A375 (cell line): ENCODE measurements around the genes AMFR and MT1A.

GRCh38 chr16:53781143-53781524 is 77.2 kb downstream of the FTO start:
- RAMPAGE, long total RNA = no peak

GRCh38 chr16:53949566-53950426 is 245.8 kb downstream of the FTO start:
- RAMPAGE, long total RNA = no peak

DNA sequence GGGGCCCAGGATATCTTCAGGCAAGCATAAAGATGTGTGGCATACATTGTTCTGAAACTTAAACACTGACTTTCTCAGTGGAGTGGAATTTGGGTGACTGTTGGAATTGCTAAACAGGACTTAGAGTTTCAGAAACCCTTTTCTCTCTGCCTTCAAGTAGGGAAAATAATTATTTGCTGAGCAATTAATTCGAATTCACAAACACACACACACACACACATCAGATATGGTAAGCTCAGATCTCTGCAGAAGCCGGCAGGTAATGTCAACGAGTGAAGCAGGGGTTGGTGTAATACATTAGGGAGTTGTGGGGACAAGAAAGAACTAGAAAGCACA is 279.4 kb downstream of the FTO start:
- RAMPAGE, long total RNA = no peak

- RAMPAGE, long total RNA = no peak
Measured at GRCh38 chr16:54063209-54064046, 223.2 kb downstream of the IRX3 start.

DNA sequence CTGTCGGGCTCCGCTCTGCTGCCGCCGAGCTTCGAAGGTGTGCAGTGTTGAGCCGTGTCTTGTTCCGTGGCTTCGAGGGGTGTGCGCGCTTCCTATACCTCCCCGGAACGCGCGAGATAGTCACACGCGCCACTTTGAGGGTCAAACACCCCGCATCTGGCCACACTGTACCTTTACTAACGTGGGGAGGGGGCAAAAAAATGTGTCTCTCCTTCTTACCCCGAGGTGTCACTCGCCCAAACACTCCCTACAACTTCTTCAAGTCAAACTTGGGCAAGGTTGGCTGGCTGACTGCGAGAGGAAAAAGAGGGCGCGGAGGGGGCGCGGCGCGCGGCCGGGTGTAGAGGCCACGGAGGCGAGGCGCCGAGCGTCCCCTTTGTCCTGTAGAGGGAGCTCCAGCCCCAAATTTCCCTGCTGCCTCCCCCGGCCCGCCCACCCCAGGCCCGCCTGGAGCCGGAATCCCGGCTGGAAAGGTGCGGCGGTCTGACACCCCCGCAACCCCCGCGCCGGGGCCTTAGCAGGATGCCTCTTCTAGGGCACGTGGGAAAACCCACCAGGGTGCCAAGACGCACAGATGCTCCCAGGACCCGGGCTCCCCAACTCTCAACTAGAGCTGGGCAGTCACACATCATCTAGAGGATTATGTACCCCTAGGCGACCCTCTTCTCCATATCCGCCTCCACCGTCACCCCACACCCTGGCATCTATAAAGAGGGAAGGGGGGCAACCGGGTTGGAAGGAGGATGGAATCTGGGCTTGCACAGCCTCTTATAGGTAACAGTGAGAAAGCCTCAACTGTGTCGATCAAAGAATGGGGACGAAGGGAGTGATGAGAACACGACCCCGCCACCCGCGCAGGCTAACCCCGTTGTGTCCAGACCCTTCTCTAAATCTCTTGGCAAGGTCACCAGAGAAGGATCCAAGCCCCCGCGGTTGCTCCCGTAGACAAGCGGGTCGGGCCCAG is 4.2 kb downstream of the IRX3 start:
- RAMPAGE, long total RNA = no peak

DNA sequence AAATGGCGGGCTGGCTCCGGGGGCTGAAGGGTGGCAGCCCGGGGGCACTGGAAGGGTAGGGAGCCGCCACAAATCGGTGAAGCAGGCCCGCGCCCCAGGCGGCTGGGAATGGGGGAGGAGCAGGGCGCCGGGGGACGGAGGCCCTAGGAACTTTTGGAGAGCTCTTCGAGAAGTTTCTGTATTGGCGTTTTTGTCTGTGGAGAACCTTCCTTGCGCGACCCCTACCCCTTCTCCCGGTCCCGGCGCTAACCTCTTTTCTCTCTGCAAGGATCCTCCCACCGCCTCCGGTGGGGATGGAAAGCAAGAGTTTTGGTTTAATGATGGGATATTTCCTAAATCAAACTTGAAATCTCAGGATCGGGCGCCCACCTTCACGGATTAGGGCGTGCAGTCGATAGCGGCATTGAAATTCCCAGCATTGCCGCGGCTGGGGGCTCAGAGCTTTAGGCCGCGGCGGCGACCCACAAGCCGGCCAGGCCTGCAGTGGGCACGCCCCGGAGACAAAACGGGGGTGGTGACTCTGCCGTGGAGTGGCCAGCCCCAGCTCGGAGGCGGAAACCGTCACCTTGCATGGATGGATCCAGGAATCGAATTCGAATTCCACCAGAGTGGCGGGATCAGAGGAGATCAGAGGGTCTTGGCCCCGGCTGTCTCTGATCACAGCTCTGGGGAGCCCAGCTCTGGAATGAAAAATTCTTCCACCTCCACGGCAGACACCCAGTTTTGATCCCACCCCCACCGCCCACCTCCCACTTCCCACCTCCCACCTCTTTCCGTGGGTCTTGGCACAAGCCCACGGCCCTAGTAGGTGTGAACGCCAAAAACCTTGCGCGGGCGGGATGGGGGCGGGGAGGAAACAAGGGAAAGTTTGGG is 1.0 kb upstream of the IRX3 start:
- RAMPAGE, long total RNA = no peak

GRCh38 chr16:54373615-54374374 is 87.2 kb upstream of the IRX3 start:
- RAMPAGE, long total RNA = no peak

DNA sequence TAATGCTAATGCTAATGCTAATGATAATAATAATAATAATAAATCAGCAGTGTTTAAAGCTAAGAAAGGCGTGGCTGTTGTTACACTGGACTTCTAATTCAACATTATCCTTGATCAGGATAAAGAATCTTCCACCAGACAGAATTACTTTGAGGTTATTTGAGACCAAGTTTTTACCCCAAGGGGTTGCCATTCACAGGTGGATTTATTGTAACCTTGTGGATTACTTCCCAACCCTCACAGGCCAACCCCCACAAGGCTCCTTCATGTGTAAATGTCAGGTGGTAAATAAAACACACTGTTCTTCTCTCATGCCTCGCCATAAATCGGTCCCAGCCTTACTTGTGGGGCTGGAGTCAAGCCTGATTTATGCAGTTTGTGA is 98.5 kb upstream of the IRX3 start:
- RAMPAGE, long total RNA = no peak

DNA sequence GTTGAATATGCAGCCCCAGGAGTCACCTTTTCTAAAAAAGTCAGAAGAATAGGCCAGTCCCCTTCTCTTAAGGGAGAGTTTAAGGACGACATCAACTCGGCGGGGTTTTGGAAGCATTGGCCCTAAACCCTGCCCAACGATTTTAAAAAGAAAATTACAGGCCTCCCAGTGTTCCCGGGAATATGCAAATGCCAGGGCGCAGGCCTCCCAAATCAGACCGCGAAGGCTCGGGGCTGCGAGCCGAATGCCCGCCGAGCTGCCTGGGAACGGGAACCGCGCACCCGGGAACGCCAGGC is 5.5 kb downstream of the IRX5 start:
- RAMPAGE, long total RNA = no peak

DNA sequence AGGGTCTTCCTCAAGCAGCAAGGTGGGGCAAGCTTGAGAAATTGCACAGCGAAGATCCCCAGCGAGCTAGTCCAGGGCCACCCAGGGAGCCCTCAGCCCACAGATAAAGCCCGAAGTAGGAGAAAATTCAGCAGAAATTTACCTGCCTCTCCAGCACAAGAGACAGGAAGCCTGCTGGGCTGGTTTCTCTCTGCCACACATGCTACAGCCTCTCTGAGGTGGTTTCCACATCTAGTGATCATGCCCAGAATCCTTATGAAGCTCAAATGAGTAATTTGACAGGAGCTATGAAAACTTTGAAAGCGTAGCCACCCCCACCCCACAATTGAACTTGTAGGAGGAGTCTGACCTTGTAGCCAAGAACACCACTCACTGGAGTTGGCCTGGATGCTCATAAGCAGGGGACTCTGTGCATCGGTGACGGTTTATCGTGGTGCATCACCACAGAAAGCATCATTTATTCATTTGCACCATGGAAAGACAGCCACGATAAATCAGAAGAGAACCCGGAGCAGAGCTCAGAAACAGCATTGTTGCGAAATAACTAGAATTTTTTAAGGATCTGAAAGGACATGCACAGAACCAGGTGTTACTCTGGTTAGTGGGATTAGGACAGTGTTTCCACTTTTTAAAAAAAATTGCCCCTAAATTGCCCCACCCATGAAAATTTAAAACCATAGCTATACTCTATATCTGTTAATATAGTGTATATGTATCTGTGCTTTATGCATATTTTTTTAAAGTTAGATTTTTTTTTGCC is 44.5 kb upstream of the IRX6 start:
- RAMPAGE, long total RNA = no peak

- RAMPAGE, long total RNA = no peak
Measured at GRCh38 chr16:55324272-55325098, 482 bp downstream of the IRX6 start.

GRCh38 chr16:55502646-55503424 is 6.0 kb upstream of the LPCAT2 start:
- RAMPAGE, long total RNA = no peak

DNA sequence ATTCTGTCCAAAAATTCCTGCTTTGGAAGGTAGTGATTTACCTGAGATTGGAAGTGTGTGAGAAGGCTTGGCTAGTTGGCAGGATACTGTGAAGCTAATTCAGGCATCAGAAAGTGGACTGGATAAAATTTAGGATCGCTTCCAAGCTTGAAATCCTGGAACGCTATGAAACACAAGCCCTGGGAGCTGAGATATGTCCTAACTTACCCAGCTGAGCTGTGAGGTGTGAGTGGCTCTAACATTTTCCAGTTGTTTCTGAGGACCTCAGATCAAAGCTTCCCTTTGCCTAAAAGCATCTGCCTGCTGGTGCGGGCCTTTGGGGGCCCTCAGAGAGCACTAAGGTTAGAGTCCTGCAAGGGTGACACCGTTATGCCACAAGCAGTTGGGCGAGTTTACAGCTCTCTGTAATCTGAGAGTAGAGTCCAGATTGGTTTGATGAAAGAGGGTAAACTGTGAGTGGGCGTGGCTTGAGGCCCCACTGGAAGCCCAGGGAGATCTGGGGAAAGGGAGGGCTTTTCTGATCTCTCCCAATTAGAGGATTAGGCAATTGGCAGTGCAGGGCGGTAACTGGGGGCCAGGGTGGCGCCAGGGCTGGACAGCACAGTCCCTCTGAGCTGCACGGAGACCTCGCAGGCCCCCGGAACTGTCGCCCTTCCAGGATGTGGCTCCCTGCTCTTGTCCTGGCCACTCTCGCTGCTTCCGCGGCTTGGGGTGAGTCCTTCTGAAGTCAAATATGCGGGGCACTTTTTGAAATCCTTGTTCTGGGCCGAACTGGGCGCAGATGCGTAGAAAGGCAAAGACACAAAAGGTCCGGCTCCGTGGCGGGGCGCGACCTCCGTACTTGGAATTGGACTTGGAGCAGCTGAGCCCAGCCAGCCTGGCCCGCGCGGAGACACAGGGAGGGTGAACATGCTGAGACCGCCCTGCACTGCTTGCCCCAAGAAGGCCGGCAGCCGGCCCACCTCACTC is 72.6 kb downstream of the CES1 start:
- RAMPAGE, long total RNA = no peak

DNA sequence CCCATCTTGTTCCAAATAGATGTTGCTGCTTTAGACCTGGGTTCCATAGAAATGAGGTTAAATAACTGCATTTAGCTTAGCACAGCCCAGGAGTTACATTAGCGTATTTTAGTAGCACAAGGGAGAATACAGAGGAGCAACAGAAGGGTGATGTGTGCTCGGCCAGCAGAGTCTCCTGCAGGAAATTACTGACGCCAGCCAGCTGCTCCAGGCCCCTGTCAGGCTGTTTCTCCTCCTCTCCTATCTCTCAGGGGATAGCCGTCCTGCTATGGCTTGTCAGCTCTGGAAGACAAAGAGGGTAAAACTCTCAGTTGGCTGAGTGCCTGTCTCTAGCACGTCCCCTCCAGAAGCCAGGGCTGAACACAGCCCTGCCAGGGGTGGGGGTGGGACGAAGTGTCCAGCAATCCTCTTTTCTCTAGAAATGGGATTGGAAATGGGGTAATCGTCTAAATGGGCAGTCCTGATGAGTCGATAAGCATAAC is 89.2 kb upstream of the GNAO1 start:
- RAMPAGE, long total RNA = no peak

DNA sequence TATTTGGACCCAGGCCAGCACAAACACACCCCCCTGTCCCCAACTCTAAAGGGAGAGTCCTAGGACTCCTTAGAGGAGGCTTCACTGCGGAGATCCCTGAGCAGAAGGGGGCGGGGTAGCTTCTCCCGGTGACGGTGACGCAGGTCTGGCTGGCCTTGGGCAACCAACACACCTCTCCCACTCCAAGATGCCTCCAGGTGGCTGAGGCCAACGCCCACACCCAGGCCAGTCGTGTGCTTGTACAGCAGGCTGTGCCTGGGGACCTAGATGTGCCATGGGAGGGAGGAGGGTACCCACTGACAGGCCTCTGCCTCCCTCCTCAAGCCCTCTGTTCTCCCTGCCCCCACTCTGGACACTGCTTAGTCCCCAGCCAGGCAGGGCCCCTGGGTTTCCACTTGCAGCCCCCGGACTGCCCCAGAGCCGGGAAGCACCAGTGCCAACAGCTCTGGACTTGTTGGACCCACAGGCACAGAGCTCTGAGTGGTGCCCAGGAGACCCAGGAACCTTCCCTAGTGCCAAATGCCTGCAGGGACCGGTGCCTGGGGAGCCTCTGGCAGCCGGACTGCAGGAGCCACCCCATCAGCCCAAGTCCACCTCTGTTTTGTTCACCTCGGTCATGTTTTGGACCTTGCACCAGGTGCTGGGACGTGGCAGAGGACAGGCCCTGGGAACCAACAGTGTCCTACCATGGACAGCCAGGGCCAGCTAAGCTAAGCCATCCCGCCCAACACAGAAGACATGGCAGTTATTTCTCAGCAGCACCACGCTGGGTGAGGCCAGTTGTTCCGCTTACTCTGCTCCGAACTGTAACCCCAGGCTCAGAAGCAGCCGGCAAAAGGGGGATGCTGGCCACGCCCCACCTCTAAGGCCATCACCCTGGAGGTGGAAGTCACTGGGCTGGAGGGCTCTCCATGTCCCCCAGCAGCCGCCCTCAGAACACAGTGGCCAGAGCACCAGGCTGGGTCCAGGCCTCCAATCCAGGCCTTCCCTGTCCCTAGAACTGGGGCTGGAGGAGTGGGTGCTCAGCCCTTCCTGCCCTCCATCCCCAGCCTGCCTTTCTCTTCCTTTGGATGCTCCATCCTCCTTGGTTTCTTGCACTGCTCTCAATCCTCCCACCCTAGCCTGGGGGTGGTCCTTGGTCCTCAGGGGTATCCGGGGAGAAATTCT is 79.9 kb downstream of the AMFR start:
- RAMPAGE, long total RNA = no peak

GRCh38 chr16:56370429-56371348 is 54.7 kb downstream of the AMFR start:
- RAMPAGE, long total RNA = no peak

- RAMPAGE, long total RNA = no peak
Measured at GRCh38 chr16:56402786-56403244, 22.5 kb downstream of the AMFR start.

DNA sequence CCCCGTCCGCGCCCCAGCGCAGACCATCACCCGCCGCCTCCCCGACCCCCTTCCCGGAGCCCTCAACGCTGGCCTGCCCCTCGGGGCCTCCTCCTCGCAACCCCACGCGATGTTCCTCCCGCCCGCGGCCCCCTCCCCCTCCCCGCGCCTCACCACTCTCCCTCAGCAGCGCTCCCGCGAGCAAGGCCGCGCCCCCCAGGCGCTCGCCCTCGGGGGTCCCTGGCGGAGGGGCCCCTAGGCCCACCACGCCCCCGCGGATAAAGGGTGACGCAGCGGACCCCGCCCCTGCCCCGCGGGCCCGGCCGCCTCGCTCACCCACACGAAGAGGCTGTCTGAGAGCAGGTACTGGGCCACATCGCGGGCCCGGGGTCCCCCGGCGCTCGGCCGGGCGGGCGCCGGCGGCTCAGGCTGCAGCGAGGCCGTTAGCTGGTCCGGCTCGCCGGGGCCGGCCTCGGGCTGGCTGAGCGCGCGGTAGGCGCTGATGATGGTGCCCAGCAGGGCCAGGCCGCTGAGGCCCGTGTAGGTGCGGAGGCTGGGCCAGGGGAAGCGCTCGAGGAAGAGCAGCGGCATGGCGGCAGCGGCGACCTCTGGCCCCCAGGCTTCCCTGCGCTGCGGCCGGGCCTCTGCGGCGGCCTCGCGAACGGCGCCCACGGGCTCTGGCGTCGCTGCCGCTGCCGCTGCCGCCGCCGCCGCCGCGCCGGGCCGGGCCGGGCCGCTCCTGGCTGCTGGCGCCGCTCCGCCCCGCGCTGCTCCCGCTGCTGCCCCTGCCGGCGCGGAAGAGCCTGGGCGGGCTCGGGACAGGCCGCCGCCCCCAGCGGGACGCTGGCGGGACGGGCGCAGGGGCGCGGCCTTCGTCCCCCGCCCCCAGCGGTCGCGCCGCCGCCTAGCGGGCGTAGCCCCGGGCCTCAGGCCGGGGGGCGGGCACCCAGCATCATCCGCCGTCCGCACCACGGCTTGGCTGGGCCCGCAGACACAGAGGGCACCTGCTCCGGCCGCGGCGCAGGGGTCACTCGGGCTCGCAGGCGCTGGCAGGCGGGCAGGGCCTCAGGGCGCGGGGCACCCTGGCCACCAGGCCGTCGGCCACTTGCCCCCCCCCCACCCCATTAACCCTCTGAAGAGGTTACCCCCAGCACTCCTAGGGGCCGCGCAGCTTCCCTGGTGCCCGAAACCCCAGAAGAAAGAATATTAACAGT is at the start of gene AMFR:
Gene AMFR (minus strand): TSS at position 788 of the 1,193 bp plus-strand sequence.
- RAMPAGE, long total RNA = no peak

DNA sequence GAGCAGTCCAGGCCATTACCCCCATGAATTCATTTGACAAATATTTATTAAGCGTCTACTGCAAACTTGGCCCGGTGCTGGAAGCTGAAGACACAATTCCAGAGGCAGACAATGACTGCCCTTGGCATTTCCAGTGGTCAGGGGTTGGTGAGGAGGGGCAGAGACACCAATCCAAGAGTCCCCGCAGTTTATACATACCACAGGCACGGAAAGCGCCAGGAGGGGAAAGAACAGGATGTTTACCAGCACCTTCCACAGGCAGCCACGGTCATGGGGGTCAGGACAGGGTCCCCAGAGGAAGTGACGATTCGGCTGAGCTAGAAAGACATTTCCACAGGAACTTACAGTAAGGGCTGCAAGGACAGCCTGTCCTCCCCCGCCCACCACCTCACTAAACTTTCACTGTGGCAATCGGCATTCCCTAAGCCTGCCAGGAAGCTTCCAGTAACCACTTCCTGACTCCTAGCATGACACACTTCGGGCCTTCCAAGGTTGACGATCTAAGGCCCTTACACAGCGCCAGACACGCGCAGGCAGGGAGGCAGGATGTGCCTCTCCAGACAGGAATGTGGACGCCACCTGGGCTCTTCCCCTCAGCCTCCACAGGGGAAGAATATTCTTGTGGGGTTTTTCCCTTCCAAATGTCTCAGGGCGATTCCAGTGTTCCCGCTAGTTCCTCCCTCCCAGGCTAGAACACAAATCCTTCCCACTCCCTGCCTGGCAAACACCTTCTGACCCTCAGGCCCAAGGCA is 1.2 kb upstream of the MT2A start:
- RAMPAGE, long total RNA = no peak

DNA sequence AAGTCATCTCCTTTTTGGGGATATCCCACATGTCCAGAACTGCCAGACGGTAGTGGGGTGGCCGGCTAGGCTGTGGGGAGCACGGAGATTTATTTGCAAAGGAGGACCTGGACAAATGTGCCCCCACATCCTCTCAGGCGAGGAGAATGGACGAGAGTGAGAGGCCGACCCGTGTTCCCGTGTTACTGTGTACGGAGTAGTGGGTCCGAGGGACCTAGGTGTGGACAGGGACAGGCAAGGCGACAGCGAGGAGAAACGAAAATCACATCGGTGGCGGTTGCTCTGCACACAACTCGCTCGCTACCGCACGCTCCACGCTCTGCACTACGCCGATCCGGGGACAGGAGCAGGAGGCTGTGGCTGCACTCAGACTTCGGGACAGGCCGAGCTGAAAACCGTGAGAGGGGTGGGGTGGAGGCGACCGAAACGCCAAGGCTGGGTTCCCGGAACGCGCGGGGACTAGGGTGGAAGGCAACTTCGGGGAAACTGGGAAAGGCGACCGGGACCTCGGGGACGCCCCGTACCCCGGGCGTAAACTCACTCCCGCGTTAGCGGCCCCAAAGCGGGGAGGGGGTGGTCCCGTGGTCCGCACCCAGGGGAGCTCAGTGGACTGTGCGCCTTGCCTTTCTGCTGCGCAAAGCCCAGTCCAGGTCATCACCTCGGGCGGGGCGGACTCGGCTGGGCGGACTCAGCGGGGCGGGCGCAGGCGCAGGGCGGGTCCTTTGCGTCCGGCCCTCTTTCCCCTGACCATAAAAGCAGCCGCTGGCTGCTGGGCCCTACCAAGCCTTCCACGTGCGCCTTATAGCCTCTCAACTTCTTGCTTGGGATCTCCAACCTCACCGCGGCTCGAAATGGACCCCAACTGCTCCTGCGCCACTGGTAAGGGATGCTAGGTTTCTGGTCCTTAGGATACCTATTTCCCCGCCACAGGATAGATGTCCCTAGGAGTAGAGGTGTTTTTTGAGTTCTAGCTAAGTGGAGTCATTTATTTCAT is at the start of gene MT1A:
Gene MT1A (plus strand): TSS at position 779 of the 994 bp plus-strand sequence.
- RAMPAGE, long total RNA = no peak